ENCODE data around the genes TENT5C, PHGDH, ADAM30 and SEC22B.

- PRO-cap, 2 experiments = no peak in any of the 2 experiments
Observed at GRCh38 chr1:117268669-117269557, 58.2 kb upstream of the VTCN1 start.

DNA sequence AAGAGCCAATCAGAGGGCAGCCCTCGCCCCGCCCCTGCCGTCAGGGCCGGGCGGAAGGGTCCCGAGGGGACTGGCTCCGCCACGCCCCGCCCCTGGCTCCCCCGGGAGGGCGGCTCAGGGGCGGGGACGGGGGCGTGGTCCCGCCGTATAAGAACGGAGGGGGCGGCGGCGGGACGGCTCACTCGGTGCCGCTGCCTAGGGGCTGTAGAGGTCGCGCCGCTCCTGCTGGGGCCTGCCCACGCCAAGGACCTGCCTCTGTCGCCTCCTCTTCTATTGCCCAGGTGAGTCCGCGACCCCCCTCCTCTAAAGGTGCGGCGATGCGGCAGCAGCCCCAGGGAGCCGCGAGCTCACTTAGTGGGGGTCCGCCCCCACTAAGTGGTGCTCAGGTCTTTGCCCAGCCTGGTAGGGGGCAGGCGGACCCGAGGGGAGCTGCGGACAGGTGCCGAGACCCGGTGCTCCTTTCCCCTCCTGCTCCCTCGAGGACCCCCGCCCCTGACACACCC is at the start of gene TENT5C:
TSS of gene TENT5C (plus strand) at position 176 of the 503 bp plus-strand sequence.
- PRO-cap, 2 experiments = peak in 2 of 2 experiments; most common plus-strand start position 181 of the sequence (in 2)

GRCh38 chr1:117664063-117664912 is 58.4 kb downstream of the TENT5C start:
- PRO-cap, 2 experiments = no peak in any of the 2 experiments

- PRO-cap, 2 experiments = no peak in any of the 2 experiments
Observed at GRCh38 chr1:117680226-117680580, 74.4 kb downstream of the TENT5C start.

- PRO-cap, 2 experiments = peak in 1 of 2 experiments; most common plus-strand start chr1:117735255 (in 1)
Observed at GRCh38 chr1:117735041-117735487, 129.2 kb downstream of the TENT5C start.

- PRO-cap, 2 experiments = no peak in any of the 2 experiments
Observed at GRCh38 chr1:117826316-117826957, 103.0 kb downstream of the GDAP2 start.

- PRO-cap, 2 experiments = no peak in any of the 2 experiments
Observed at GRCh38 chr1:117899024-117899400, 30.4 kb downstream of the GDAP2 start.

- PRO-cap, 2 experiments = no peak in any of the 2 experiments
Observed at GRCh38 chr1:117907267-117907652, 22.2 kb downstream of the GDAP2 start.

GRCh38 chr1:118987034-118987336 is 1.2 kb downstream of the TBX15 start:
- PRO-cap, 2 experiments = no peak in any of the 2 experiments

- PRO-cap, 2 experiments = no peak in any of the 2 experiments
Observed at GRCh38 chr1:119149397-119150027, 9.1 kb upstream of the WARS2 start.

- PRO-cap, 2 experiments = no peak in any of the 2 experiments
Observed at GRCh38 chr1:119646542-119646951, 1.5 kb downstream of the ZNF697 start.

DNA sequence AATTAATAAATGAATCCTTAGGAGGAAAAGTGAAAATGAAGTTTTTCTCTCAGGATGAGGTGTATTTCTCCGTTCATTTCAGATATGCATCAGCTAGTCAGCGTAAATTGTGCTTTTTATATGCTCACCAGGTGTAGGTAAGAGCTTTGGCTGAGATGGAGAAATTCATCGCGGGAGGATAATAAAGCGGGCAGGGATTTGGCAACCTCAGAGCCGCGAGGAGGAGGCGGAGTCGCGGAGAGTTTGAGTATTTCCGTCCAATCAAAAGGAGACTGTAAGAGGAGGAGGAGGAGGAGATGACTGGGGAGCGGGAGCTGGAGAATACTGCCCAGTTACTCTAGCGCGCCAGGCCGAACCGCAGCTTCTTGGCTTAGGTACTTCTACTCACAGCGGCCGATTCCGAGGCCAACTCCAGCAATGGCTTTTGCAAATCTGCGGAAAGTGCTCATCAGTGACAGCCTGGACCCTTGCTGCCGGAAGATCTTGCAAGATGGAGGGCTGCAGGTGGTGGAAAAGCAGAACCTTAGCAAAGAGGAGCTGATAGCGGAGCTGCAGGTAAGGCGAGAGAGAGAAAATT is at the start of gene PHGDH:
TSS of gene PHGDH (plus strand) at position 329 of the 577 bp plus-strand sequence.
- PRO-cap, 2 experiments = peak in 2 of 2 experiments; most common plus-strand start position 331 of the sequence (in 2)

DNA sequence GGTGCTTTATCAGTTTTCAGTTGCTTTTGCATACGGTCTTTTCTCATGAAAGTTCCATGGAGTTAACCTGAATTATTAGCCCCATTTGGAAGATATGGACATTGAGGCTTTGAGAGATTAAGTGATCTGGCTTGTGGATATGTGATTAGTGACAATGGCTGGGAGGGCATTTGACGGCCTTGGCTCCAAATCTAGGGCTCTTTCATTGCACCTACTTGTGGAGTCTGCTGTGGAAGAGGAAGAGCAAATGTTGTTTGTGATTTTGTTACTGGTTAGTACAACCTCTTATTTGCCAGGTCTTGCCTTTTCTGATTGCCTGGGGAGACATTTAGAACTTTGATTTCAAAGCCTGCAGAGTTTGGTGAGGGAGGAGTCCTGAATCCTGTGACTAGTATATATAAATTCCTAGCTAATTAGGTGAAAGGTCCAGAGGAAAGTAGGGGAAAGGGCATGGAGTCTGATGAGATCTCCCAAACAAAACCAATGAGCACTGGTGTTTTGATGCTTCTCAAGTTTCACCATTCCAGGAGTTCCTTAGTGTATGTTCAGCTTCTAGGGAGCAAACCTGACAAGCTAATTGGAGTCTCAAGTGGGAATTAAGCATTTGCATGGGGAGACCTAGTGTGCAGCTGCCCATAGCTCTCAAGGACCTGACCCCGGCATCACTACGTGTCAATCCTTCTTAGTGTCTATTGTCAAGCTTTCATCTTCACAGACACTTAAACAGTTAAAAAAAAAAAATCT is 5.0 kb upstream of the HMGCS2 start:
- PRO-cap, 2 experiments = no peak in any of the 2 experiments

- PRO-cap, 2 experiments = no peak in any of the 2 experiments
Observed at GRCh38 chr1:119779204-119779611, 10.5 kb upstream of the HMGCS2 start.

- PRO-cap, 2 experiments = no peak in any of the 2 experiments
Observed at GRCh38 chr1:119816295-119816801, 5.1 kb upstream of the REG4 start.

DNA sequence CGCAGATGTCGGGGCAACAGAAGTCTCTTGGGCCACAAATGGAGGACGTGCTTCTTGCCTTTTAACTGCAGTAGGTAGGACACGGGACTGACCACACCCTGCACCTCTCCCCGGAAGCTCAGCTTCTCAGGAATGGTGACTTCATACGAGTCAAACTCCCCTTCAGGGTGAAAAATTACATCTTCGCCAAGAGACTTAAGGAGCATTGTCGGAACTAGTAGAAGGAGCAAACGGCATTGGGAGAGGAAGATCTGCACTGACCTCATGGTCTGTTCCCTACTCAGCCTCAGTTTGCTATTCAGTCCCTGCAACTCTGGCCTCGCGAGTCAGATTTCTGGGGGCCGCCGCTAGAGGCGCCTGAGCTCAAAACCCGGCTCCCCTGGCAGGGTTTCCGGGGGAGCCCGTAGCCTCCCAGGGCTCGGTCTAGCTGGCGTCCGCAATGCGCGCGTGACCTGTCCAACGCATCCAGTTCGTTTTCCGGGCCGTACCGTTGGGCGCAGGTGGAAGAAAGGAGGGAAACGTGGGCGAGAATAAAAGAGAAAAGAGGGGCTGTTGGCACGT is at the start of gene ADAM30:
TSS of gene ADAM30 (minus strand) at position 445 of the 561 bp plus-strand sequence.
- PRO-cap, 2 experiments = no peak in any of the 2 experiments

GRCh38 chr1:119918122-119918635 is 21.9 kb upstream of the ADAM30 start:
- PRO-cap, 2 experiments = no peak in any of the 2 experiments

- PRO-cap, 2 experiments = no peak in any of the 2 experiments
Observed at GRCh38 chr1:119922074-119922693, 25.9 kb upstream of the ADAM30 start.

DNA sequence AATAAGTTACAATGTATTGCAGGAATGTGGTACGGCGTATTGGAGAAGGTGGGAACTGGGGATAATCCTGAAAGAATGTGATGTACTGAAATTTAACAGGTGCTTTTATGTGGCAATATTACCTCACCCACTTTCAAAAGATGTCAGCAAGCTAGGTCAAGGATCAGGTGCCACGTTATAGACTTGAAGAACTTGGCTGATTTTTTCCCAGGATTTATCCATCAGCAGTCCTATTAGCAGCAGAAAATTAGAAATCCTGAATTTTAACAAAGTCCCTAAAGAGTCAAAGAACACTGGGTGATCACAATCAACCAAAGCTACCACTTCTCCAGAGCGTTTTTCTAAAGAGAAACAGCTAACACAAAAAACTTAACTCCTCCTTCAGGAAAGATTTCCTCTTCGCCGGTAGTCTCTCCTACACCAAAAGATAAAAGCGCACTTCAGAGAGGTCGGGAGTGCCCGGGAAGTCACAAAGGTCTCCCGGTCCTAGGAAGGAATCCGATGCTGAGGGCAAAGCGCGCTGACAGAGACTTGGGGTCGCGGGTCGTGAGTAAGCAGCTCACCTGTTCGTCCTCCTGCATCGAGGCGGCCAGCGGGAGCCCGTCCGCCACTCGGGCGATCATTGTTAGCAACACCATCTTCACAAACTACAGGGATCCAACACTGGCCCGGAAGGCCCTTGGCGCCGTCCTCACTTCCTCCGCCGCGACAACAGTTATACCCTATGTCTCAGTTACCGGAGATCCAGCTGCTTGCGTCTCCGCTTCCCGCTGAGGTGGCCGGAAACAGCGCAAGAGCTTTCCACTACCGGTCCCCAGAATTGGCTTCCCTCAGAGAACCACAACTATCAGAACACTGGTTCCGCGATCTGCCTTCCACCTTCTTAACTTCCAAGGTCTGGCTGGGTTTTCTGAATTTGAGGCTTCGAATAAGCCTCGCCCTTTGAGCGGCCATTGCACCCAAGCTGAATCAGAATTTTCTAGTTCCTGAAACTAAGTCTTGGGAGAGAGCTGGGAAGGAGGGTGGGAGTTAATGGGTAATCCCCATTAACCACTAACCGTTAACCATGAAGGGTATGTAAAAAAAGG is at the start of gene SEC22B:
TSS of gene SEC22B (minus strand) at position 777 of the 1,088 bp plus-strand sequence.
- PRO-cap, 2 experiments = peak in 2 of 2 experiments; most common plus-strand start position 850 of the sequence (in 1); most common minus-strand start position 777 of the sequence (in 2)

DNA sequence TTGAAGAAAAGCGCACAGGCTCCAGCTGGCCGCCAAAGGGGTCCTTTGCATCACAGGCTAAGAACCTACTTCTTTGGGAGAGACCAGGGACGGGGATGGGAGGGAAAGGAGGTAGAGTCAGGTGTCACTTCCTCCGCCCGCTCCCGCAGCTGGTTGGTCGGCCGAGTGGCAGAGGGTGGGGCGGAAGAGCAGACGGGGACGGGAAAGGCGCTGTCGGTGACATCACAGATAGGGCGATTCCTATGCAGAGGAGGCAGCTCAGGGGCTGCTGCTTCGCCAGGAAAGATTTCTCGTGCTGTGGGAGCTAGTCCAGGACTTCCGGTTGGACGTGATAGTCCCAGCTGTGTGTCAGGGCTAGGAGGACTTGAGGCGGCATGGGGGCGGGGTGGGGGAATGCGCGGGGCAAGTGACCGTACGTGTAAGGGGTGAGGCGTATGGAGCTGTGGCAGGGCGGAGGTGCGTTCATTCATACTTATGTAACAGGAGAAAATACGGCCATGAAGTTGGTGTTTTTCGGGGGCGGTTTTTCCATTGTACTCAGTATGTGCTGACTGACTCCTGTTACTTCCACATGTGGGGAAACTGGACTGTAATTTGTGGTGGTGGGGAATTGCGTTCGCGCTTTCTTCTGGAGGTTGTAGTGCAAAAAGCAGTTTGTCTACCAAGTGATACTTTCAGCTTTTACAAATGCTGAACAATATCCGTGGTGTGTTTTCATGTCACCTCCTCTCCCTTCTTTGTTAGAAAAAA is 60.1 kb upstream of the NBPF8 start:
- PRO-cap, 2 experiments = peak in 2 of 2 experiments; most common plus-strand start position 469 of the sequence (in 2)